Hematopoietic multipotent progenitor cell (in vitro differentiated cells): ENCODE measurements around a stretch of chr3.

GRCh38 chr3:14537974-14538583 is 2.1 kb downstream of the GRIP2 start:
- CAGE, long polyA plus RNA: no peak

DNA sequence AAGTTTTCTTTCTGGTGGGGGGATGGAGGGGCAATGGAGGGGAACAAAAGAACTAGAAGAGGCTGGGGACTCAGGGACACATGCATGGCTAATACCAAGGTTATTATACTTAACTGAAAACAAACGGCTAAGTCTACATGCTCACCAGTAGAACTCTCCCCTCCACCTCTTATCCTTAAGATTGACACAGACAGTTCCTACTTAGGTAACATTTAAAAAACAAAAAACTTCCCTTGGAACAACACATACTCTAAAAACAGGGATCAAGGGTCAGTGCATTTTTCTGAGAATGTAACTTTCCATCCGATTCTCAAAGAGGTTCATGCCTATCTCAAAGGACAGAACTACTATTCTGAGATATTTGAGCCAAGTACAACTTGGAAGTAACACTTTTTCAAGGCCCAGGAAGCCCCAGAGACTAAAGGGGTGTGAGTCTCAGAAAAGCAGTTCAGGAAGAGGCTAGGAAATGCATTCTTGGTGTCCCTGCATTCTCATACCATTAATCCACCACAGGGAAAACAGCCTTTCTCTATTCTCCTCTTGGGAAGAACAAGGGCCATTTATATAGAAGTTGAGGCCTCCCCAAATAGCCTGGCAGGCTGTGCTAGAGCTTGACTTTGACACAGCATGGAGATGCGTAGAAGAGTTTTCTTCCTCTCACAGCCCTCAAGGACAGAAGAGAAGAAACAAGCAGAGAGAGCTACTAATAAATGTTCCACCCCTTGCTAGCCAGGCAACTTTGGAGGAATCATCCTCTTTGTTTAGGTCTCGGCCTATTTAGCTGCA is 5.7 kb upstream of the NR2C2 start:
- CAGE, long polyA plus RNA: no peak

- CAGE, long polyA plus RNA: no peak
Measured at GRCh38 chr3:15037606-15038849, 27.1 kb downstream of the MRPS25 start.

DNA sequence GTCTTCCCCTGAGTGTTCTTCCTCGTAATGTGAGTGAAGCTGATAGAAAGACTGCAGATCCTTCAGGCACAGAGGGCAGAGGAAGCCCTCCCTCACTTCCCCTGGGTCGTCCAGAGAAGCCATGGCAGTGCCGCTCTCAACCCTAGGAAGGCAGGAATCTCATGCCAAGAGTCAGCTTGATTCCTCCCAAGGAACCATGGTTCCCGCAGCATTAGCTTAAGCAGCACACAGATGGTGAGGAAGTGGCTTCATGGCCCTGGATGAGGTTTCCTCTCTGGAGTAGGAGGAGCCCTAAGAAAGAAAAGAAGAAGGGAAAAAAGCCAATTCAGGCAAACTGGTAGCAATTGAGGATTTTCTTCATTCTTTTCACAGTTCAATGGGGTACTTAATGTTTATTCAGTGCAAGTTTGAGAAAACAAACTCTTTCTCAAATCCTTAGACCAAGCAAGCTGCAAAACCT is 2.9 kb downstream of the RBSN start:
- CAGE, long polyA plus RNA: no peak

DNA sequence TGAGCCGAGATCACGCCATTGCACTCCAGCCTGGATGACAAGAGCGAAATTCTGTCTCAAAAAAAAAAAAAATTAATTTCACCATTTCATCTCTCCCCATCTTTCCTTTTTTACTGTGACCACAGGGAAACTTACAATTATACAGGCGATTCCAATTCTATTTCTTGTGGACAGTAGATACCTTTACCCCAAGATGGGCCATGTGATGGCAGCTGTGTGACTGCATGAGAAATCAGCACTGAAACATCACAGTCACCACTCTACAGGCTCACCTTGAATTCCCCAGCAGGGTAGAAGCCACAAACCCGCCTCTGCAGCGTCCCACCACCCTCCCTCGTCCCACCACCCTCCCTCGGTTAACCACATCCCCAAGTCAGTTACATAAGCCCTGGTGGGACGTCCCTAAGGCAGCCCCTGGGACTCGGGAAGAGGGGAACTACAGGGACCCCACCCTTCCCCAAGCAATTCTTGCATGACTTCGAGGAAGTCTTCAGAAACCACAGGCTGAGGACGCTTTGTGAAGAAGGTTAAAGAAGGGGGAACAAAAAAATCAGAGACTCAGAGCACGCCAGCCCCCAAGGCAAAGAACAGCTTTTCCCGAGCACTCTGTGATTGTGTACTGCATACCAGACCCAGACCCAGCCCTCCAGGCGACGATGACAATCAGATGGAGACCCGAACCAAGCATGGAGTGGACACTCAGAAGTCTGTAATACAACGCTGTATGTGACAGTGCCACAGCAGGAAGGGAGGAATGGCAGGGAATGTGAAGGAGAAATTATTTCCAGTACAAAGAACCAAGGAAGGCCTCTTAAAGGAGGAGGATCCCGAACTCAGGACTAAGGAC is 60.5 kb downstream of the SH3BP5 start:
- CAGE, long polyA plus RNA: no peak

- CAGE, long polyA plus RNA: no peak
Measured at GRCh38 chr3:15512160-15512517, 9.4 kb downstream of the COLQ start.

- CAGE, long polyA plus RNA: no peak
Measured at GRCh38 chr3:15529610-15530046, 8.1 kb upstream of the COLQ start.

GRCh38 chr3:15645872-15646526 is 44.5 kb downstream of the BTD start:
- CAGE, long polyA plus RNA: no peak

- CAGE, long polyA plus RNA: no peak
Measured at GRCh38 chr3:15746953-15747624, 50.7 kb downstream of the ANKRD28 start.

- CAGE, long polyA plus RNA: no peak
Measured at GRCh38 chr3:15796281-15796777, 1.4 kb downstream of the ANKRD28 start.

- CAGE, long polyA plus RNA: no peak
Measured at GRCh38 chr3:16063515-16064085, 110.9 kb upstream of the GALNT15 start.

DNA sequence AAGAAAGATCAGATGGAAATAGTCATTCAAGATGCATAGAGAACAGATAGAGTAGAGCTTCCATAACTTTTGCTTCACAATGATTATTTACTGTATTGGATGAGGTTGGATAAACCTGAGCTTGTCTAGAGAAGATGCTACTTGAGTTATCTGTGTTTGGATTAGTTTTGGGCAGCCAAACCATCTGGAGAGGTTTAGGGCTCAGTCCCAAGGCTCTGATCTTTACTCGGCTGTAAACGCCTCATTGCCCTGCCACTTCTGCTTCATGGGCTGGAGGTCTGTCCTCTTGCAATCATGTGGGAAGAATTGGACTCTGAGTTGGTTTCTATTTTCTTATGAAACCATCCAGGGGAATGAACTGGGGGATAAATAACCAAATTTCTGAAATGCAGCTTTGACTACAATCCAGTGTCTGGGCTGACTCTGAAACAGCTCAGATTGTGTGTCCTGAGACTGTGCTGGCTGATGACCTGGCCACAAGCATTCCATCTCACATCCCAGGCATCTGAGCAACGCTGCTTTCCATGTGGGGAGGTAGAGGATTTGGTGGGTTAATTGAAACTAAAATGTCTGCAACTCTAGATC is 71.1 kb upstream of the GALNT15 start:
- CAGE, long polyA plus RNA: no peak

DNA sequence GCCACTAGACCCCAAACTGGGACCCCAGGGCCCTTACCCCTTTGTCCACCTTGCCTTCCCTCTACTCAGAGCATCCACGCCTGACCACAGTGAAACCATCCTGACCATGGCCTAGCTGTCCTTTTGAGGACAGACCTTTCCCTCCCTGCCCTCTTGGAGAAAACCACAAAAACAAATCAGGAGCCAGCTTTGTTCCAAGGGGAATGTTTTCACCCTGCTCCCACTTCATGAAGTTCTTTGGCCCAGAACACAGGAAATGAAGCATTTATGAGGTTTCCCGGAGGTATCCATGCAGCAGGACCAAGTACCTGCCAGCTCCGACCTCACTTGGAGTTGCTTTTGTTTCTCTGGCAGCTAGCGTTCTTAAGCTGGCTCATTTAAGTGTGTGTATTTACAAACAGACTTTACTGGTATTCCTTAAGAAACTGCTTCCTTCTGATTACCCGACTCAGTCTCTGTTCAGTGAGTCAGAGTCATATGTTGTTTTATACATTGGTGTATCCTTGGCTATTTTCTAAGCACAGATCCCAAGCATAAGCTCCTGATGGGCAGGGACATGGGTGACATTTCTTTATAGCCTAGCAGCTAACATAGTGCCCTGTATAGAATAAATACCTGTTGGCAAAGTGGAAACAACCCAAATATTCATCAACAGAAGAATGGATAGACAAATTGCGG is 34.0 kb upstream of the GALNT15 start:
- CAGE, long polyA plus RNA: no peak

DNA sequence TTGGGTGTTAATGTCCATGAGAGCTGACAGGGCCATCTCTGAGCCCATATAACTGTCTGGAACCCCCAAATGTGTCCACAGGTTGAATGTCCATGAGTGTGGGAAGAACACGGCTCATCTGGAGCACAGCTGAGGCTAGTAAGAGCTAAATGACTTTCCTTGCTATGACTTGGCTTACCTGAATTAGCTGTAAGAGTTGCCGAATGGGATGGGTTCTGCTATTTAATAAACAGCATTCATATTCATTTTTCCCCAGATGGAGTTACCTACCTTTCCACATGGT is 36.0 kb downstream of the DPH3 start:
- CAGE, long polyA plus RNA: no peak

DNA sequence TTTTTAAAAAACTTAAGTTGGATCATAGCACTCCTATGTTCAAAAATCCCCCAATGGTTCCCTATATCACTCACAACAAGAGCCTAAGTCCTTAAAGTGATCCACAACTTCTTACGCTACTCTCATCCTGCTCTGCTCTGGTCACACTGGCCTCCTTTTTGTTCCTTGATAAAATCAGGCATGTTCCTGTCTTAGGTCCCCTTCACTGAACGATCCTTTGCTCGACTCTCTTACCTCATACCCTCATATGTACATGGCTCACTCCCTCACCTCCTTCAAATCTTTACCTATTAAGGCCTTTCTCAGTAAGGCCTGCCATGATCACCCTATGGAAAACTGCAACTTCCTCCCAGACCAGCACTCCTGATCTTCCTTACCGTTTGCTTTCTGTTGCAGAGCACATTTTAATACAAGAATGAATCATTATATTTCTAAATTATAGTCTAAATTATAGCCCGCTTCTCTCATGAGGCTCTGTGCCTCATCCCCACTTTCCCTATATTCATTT is 1.6 kb downstream of the DPH3 start:
- CAGE, long polyA plus RNA: no peak

- CAGE, long polyA plus RNA: no peak
Measured at GRCh38 chr3:16264001-16264788, 548 bp downstream of the DPH3 start.

DNA sequence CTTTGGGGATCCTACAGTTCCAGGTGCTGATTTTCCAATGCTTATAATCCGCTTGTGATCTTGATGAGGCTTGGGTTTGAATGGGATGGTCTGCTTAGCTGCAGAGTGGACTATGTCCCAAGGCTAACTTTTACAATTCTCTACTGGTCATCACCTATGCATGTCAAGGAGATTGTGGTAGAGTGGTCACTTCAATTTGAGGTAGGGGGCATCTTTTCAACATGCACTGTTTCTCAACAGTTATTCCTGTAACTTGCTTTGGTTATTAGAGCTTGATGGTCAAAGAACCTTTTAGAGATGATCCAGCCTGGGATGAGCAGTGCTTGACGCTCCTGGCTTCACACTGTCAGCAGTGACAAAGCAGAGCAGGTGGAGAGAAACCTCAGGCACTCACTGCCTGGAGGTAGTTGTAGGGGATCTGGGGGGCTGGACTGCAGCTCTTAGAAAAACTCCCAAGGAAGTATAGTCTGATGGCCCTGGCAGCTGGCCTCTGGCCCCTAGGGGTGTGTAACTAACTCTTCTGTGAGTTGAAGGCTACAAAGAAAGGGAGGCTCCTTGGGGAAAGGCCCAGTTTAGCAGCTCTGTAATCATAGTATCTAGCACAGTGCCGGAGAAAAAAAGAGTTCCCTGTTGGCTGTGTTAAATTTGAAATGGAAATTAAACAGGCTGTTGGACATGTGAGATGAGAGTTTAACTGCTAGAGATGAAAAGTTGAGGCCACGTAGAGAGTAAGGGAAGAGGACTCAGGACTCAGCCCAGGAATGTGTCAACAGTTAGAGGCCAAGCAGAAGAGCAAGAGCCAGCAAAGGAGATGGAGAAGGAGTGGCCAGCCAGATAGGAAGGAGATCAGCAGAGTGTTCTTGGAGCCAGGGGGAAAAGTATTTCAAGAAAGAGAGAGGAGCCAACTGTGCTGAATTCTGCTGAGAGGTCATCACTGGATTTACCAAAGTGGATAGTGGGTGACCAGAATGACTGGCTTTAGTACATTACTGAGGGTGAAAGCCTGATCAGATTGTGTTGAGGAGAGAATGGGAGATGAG is 14.1 kb downstream of the OXNAD1 start:
- CAGE, long polyA plus RNA: no peak

DNA sequence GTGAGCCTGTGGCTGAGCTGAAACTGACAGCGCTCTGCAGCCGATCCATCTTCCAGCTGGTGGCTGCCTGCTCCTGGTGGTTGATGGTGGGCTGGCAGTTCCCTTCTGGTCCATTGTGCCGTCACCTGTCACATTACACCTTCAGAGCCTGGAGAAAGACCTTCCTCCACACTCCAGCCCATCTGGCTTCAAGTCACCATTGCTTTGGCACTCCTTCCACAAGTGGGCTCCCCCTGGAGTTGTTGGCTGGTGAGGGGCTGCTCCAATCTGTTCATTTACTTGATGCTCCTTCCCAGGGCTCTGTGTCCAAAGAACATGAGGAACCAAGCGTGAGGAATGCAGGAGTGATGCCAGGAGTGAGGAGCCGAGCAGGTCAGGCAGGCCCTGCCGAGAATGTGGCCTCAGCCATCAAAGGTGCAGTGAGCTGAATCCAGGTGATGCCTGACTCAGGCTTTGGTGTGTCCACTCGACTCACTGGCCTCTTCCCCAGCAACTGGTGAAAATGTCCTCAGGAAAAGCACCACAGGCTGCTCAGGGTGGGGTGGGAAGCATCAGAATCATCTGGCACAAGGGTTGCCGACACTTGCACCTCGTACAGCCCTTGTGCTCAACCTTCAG is 57.2 kb downstream of the OXNAD1 start:
- CAGE, long polyA plus RNA: no peak

- CAGE, long polyA plus RNA: no peak
Measured at GRCh38 chr3:16503128-16504019, 10.1 kb downstream of the RFTN1 start.

DNA sequence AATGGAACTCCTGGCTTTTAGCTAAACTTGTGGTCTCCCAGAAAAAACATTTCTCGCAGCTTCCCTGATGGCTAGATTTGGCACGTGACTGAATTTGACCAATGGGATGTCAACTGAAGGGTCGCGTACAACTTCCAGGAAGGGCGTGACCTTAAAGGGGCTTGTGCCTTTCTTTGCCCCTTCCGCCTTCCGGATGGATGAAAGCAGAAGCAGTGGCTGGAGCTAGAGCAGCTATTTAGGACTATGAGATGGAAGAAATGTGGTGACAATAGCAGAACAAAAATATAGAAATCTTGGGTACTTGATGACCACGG is 22.6 kb upstream of the RFTN1 start:
- CAGE, long polyA plus RNA: no peak